Lung (tissue), 4 donors: ENCODE measurements around the gene RPL37.

- PRO-cap: no peak
- RAMPAGE, long total RNA: no peak
- RRBS: 13% methylated on average over 5 of the region's 21 CpGs
Observed at GRCh38 chr5:38467249-38467939, 89.1 kb downstream of the LIFR start.

GRCh38 chr5:38543989-38544912 is 12.2 kb downstream of the LIFR start:
- PRO-cap: no peak
- RAMPAGE, long total RNA: no peak
- RRBS: no CpG with 5 or more reads among the region's 10 CpGs

DNA sequence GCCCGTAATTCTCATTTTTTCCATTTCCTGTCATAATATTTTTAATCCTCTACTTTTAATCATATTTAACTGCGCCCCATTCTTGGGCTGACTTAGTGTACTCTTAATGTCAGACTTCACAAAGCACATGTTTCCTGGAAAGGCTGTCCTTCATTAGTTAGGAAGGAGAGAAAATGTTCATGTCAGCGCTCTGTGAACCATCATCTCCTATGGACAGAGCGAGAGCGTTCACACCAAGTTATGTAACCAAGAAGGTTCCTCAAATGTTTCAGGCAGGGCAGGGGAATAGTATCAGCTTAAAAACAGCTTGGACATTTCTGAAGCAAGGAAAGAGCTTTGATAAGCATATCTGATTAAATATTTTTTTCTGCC is 66.1 kb upstream of the LIFR start:
- PRO-cap: no peak
- RAMPAGE, long total RNA: no peak
- RRBS: no CpG with 5 or more reads among the region's 5 CpGs

DNA sequence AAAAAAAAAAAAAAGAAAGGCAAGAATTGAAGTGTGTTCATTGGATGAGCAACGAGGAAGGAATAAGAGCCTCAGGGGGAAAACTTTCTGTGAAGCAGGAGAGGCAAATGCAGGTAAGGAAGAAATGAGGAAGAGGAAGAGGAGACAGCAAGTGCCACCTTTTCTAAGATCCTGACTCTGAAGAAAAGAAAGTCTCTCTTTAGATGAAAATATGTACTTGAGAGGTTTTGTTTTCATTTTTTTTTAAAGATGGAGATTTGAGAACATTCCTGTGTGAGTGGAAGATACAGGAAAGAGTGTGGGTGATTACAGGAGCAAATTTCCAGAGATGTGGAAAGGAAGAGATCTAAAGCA is 93.7 kb upstream of the LIFR start:
- PRO-cap: no peak
- RAMPAGE, long total RNA: no peak
- RRBS: no CpG with 5 or more reads among the region's 1 CpG

DNA sequence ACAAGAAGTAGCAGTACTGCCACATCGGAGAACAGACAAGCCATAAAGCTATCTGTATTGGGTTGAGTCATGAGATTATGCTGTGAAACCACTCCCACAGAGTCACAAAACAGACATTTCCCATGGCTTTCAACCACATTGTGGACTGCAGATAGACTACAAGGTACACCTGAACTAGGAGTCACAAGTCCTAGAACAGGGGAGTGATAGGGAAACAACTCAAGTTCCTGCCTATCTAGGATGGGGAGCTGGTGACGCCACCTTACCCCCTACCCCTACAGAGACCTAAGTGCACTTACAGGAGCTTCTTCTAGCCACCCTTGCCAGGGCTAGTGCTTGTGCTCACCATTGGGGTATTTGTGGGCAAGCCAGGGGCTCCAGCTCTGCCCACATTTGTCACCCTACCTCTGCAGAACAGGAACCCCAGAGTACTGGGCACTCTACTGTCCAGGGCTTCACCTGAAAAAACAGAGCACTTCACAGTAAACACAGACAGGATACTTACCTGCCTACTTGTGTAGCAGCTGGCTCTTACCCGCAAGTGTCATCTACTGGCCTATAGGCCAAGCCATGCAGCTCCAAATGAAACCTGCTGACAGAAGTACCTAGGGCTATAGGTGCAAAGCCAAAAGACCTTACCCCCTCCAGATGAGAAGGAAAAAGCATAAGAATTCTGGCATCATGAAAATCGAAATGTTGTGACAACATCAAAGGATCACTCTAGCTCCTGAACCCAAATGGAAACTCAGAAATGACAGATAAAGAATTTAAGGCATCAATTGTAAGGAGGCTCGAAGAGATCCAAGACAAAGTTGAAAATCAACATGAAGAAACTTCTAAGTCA is 47.0 kb downstream of the OSMR start:
- PRO-cap: no peak
- RAMPAGE, long total RNA: no peak
- RRBS: no CpG with 5 or more reads among the region's 5 CpGs

GRCh38 chr5:38940232-38941377 is 94.8 kb downstream of the OSMR start:
- PRO-cap: no peak
- RAMPAGE, long total RNA: no peak
- RRBS: no CpG with 5 or more reads among the region's 2 CpGs

GRCh38 chr5:39014417-39015166 is 59.6 kb downstream of the RICTOR start:
- PRO-cap: no peak
- RAMPAGE, long total RNA: no peak
- RRBS: no CpG with 5 or more reads among the region's 4 CpGs

GRCh38 chr5:39065510-39066349 is 8.5 kb downstream of the RICTOR start:
- PRO-cap: no peak
- RAMPAGE, long total RNA: no peak
- RRBS: no CpG with 5 or more reads among the region's 2 CpGs

DNA sequence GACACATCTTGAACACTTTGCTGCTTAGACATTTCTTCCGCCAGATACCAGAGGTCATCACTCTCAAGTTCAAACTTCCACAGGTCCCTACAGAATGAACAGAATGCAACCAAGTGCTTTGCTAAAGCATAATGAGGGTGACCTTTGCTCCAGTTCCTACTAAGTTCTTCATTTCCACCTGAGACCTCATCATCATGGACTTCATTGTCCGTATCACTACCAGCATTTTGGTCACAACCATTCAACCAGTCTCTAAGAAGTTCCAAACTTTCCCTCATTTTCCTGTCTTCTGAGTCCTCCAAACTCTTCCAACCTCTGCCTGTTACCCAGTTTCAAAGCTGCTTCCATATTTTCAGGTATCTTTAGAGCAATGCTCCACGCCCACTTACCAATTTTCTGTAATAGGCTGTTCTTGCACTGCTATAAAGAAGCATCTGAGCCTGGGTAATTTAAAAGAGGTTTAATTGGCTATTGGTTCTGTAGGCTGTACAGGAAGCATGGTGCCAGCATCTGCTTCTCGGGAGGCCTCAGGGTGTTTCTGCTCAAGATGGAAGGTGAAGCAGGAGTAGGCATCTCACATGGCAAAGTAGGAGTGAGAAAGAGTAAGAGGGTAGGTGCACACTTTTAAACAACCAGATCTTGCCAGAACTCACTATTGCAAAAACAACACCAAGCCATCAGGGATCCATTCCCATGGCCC is 7.4 kb downstream of the RICTOR start:
- PRO-cap: no peak
- RAMPAGE, long total RNA: no peak
- RRBS: no CpG with 5 or more reads among the region's 4 CpGs

DNA sequence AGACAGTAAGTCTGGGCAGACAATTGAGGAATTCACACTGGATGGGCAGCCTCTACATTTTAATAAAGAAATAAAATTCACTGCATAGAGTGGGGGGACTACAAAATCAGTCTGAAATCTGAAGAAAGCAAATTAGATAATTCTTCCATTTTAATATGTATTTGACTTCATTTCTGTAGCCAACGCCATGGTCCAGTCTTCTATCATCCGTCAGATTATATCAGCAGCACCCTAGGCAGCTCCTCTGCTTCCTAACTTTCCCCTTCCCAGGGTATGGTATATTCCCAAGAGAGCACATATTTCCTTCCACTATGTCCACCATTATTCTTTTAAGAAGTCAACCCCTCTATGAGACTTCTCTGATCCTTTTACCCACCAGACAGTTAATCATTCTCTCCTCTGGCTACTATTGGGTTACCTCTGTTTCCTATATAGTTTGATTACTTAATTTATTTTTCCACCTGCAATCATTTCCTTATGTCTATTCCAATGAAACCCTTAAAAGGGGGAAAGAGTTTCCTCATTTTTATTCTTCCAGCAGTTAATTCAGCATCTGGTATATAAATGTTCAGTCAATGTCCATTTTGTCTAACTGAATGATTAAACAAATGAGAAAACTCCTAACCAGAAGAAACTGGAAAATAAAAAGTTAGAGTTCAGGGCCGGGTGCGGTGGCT is 4.5 kb downstream of the RICTOR start:
- PRO-cap: no peak
- RAMPAGE, long total RNA: no peak
- RRBS: no CpG with 5 or more reads among the region's 4 CpGs

GRCh38 chr5:39263779-39264279 is 44.5 kb upstream of the FYB1 start:
- PRO-cap: no peak
- RAMPAGE, long total RNA: no peak
- RRBS: no CpG with 5 or more reads among the region's 2 CpGs

- PRO-cap: no peak
- RAMPAGE, long total RNA: no peak
- RRBS: no CpG with 5 or more reads among the region's 12 CpGs
Observed at GRCh38 chr5:39382898-39383359, 18.6 kb upstream of the C9 start.

DNA sequence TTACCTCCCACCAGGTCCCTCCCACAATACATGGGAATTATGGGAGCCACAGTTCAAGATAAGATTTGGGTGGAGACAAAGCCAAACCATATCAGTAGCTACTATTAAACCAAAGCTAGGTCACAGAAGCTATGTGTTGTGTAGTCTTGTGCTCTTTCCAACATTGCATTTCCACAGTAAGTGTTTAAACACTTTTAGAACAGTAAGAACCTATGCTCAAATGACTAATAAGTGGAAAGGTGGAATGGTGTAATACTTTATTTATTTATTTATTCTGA is 22.7 kb downstream of the DAB2 start:
- PRO-cap: no peak
- RAMPAGE, long total RNA: no peak

- PRO-cap: no peak
- RAMPAGE, long total RNA: no peak
- RRBS: no CpG with 5 or more reads among the region's 11 CpGs
Observed at GRCh38 chr5:39447986-39448474, 23.2 kb upstream of the DAB2 start.

DNA sequence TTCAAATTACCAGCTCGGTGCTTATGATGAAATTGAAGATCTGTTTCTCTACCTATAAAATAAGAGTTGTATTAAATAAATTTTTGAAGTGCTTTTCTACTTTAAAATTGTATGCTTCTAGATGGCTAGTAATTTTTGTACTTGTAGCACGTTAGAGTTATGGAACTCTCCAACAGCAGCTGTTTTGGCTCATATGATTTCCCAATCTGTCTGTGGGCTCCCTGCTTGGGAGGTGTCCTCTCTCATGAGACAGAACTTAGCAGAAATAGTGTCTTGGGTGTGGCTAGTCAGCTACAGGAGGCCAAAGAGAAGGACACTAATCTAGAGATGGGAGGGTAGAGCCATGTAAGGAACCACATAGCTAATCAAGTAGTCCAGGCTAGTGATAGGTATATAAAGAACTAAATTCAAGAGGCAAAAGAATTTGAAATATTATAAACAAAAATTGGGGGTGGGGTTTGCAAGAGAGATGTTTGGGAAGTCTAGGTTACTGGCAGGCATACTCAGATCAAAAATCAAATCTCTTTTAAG is 78.4 kb upstream of the DAB2 start:
- PRO-cap: no peak
- RAMPAGE, long total RNA: no peak
- RRBS: no CpG with 5 or more reads among the region's 2 CpGs

DNA sequence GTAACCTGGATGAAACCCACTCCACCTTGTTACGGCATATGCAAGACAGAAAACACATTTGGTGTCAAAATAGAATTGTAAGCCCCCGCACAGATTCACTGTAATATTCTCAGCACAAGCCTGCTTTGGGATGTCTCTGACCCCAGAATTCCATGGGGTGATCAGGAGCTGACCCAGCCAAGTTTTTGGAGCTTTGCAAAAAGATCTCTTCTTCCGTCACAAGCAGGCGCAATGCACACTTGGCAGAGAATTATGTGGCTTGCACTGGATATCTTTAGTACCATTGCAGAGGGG is 613.2 kb upstream of the DAB2 start:
- PRO-cap: no peak
- RAMPAGE, long total RNA: no peak
- RRBS: no CpG with 5 or more reads among the region's 4 CpGs

DNA sequence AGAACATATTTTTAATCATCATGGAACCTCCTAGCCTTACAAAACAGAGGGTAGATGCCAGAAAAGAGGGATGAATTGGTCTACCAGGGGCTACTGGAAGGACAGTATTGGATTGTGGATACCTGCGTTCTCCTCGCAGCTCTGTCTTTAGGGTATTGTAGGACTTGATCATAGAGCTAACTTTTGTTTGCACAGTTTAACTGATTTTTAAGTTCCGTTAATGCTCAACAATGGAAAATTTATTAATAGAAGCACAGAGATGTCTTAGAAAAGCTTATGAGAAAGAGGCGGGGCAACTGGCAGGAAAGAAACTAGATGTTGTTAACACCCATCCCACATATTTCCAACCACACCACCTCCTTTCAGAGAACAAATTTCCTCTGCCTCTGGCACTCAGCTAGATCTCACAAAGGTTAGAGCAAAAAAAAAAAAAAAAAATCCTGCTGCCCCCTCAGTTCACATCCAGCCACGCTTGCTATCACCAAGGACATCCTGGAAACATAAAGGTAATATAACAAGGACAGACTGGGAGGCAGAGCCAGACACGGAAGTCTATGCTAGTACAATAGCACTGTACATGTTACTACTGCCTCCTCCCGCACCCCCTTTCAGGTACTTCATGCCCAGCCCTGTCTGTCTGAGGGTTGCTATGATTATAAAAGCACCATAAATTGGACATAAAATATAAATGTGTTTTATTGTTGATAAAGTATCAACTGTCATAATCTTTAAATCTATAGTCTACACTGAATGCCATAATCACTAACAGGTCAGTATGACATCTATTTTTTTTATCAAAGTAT is 238.0 kb upstream of the PTGER4 start:
- PRO-cap: no peak
- RAMPAGE, long total RNA: no peak
- RRBS: no CpG with 5 or more reads among the region's 7 CpGs

DNA sequence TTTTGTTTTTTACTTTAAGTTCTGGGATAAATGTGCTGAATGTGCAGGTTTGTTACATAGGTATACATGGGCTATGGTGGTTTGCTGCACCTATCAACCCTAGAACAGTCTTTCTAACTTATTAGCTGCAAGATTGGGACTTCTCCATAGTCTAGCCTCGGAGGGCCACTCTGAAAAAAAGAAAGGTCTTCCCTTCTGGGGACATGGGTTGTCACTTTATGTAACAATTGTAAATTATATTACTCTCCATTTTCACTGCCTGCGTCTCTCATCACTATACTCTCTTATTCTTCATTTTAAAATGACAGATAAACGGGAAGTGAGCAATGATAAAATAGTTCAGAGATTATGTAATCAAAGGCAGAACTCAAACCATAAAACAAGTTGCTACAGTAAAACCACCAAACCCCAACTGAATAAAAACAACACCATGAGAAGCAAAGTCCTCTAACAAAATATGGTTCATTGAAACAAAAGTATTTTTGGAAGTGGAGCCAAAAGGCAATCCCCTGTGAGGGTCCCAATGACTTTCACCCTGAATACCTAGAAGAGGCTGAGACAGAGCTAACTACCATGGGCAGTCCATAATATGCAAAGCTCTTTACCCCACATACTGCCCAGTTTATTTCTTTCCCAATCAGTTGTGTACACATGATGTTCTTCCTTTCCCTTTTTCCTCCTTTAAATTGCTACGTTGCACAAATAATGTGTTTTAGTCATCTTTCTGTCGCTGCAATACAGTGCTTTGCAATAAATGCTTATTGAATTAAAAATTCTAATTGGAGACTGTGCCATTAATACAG is 64.1 kb upstream of the PTGER4 start:
- PRO-cap: no peak
- RAMPAGE, long total RNA: no peak
- RRBS: no CpG with 5 or more reads among the region's 5 CpGs

GRCh38 chr5:40754375-40754993 is 1.3 kb downstream of the TTC33 start:
- PRO-cap: no peak
- RAMPAGE, long total RNA: no peak
- RRBS: no CpG with 5 or more reads among the region's 5 CpGs

DNA sequence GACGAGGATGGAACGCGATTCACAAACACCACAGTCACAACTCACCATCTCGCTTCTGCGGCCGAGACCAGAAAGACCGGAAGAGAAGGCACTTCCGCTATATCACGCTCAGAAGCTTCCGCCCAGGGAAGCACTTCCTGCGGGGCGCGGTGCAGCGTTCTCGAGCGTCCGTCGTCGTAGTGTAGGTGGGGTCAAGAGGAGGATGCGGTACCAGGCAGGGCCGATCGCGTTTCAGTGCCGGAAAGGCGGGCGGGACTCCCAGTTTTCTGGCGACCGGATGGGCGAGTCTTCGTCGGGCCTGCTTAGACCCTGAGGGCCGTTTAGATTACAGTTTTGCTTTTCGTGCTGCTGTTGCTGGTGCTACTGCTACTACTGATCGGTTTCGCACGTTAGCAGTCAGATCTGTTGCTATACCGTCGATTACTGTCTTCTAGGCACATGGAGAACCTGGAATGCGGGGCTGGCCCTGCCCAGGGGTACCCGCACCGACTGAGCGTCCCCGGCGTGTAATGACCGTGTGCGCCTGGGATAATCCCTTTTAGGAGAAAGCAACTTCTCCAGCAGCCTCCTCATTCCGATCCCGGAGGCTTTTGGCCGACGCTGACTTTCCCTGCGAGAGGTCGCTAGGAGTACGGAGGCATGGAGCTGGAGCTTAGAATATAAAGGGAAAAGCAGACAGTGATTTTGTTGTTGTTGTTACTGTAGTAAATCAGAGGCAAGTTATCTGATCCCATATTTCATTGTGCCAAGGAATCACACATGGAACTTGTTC is at the start of gene RPL37:
Gene RPL37, minus strand, starts transcription at position 85 of the 772 bp plus-strand sequence.
- PRO-cap: bidirectional peak, plus-strand start at position 261 of the sequence, minus-strand start at position 75 of the sequence
- RAMPAGE, long total RNA: start-site peak on the minus strand centred at position 73 of the sequence, 35 bp wide, 4,711 and 22 reads in 2 replicates
- RRBS: 15% methylated on average over 6 of the region's 53 CpGs